Camera-type eye (tissue), 1 donor: ENCODE data around the genes GALT, FAM166B and CD72.

DNA sequence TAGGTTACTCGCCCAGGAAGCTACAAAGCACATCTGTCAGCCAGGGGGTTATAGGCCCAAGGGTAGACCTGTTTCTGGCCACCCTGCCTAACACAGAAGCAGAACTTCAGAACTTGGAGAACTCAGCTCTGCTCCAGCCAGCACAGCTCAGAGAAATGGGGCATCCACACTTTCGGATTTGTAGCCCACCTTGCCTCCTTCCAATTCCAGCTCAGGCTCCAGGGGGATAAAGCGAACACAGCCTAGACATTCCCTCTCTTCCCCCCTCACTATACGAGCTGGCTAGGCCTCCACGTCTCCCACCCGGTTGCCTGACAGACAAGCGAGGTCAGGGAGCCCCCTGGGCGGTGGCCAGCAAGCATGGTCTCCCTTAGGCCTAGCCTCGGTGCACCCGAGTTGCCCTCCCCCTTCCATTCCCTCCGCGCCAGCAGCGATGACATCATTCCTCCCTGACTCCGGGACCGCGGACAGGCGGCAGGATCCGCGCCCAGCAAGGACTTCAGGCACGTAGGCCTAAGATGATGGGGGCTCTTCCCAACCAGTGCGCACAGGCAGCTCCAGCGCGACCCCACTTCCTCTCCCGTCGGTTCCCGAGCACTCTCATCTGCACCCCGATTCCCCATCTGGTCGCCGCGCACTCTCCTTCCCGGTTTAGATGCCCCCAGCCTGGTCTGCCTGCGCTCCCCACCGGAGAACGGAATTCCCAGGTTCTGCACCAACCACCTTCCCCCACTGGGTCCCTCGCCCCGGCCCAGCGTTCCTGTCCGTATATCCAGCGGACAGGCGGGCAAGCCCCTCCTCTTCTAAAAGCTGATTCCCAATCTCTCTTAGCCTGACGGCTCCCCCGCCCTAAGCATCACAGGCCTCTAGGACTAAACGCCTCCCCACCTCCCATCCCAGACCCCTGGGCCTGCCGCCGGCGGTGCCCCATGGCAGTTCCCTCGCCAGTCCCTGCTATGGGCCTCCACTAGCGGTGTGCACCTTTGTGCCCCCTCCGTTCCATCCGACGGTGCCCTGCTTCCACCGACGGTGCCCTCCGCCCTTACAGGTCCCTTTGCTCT lies 1.1 kb downstream of the FAM219A start:
- RAMPAGE, long total RNA = no peak

DNA sequence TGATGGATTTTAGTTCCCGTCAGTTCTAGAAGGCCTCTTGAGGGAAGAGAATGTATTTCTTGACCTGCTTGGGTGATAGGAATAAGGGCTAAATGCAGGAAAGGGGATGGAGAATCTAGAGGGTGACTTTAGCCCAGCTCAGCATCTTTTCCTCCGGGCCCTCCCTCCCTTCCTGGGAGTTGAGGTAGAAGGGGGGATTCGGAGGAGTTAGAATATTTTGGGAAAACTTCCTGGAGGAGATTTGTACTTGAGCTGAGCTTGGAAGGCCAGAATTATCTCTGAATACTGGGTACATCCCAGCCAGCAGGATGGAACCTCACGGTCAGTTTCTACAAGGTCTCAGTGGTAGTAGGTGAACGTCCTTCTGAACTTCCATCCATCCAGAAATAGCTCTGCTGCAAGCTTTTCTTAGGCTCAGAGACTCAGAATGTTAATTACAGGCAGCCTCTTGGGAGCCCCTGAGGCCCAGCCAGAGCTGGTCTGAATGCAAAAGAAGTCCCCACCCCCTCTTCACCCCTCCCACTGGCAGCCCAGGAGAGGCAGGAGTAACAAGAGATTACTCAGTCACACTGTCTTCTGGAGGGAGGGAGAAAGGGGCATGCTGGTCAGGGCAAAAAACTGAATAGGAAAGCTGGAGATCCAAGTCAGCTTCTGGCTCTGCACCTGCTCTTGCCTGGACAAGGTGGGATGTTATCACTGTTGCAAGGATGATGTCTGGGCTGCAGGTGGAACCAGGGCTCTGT lies 9.3 kb downstream of the ENHO start:
- RAMPAGE, long total RNA = no peak

DNA sequence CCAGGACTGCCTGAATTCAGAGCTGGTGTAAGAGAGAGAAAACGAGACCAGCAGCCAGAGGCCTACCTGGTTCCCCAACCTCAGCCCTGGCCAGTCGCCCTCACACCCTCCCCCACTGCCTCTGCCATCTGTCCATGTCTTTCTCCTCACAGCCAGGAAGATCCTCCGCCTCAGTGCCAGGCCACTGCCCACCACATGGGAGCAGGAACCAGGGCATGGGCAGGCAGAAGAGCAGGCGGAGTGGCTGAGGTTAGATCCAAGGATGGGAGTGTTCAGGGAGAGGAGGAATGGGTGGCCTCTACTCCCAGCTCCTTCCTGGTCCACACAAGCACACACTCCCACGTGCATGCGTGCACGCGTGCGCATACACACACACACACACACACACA lies 18.3 kb downstream of the CNTFR start:
- RAMPAGE, long total RNA = no peak

DNA sequence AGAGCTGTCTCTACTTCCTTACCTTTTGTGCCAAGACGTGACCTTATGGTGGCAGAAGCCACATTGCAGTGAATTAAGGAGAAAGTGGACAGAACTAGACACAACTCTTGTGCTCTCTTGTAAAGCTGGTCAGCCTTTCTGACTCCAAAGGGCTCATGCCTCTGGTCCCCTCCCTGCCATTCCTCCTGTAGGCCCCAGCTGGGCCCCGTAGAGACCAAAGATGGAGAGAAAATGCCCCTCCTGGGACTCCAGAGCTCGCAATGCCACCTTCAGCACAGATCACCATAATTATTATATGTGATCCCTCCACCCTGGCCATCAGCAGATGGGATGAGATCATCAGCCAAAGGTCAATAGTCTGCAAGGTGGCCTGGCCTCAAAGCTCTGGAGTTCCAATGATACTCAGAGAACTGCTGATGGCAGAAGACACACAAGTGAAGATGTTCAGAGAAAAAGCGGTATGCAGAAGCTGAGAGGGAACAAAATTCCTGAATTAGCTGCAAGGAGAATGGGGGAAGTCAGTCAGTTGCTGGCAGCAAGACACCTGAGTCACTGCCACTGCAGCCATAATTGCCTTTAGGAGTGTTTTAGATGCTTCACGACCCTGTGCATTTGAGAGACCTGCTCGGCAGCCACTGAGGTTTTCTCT lies 5.0 kb downstream of the RPP25L start:
- RAMPAGE, long total RNA = no peak

- RAMPAGE, long total RNA = no peak
Measured at GRCh38 chr9:34629155-34629724, 374 bp upstream of the ARID3C start.

GRCh38 chr9:34646060-34647379 lies at the start of gene GALT:
TSS of gene GALT (plus strand) at chr9:34646675.
- RAMPAGE, long total RNA = start-site peak on the plus strand at chr9:34646620-34646684, 86 reads

GRCh38 chr9:34701108-34701769 lies 8.7 kb downstream of the CCL21 start:
- RAMPAGE, long total RNA = no peak

DNA sequence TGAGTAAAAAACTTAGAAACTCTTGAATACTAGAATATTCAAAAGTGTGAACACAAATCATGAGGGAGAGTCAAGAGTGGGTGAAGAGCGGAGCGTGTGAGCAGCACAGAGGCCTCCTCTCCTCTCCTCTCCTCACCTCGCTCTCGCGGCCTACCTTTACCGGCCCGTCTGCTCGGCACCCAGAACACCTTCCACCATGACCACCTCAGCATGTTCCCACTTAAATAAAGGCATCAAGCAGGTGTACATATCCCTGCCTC lies 21.3 kb upstream of the FAM205C start:
- RAMPAGE, long total RNA = no peak

DNA sequence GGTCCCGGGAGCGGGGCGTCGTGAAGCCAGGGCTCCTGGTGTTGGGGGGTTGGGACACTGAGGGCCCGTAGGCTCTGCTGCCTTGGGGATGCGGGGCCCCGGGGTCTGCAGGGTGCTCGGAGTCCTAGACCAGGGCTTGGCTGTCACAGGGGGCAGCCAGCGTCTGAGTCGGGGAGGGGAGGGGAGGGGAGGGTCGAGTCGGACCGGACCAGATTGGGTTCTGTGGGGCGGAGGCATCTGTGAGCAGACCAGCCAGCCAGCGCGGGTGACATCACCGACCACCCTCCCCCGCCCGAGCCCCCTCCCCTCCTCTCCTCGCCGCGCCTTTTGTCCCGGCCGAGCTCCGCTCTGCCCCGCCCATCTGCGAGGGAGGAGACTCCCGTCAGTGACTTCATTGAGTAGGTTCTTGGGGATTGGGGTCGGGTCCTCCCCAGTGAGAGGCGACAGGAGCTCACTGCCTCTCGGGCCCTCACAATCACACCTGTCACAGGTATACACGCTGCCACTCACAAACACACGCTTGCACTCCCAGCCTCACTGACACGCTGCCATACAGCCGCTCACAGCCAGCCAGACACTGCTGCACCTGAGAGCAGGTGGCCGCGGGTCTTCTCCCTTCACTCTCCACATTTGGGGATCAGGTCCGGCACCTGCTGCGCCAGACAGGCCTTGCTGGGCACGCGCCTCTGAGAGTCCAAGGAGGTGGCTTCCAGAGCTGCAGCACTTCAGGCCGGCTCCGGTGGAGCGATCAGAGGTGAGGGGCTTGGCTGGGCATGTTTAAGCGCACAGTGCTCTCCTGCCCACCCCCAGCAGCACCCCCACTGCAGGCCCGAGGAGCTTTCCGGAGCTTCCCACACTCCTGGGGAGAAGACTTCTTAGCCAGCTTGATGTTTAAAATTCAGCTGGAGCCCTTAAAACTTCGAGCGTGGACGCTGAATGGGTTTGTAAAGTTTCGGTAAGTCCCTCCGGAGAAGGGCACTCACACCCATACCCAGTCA lies 612 bp downstream of the DNAJB5 start:
- RAMPAGE, long total RNA = no peak

GRCh38 chr9:34991015-34992231 lies 1.9 kb downstream of the DNAJB5 start:
- RAMPAGE, long total RNA = no peak

- RAMPAGE, long total RNA = no peak
Measured at GRCh38 chr9:35026178-35026899, 15.7 kb upstream of the C9orf131 start.

- RAMPAGE, long total RNA = no peak
Measured at GRCh38 chr9:35070669-35071159, 1.7 kb downstream of the VCP start.

- RAMPAGE, long total RNA = no peak
Measured at GRCh38 chr9:35392992-35393630, 96.8 kb upstream of the RUSC2 start.

GRCh38 chr9:35406284-35407040 lies 83.4 kb upstream of the RUSC2 start:
- RAMPAGE, long total RNA = no peak

DNA sequence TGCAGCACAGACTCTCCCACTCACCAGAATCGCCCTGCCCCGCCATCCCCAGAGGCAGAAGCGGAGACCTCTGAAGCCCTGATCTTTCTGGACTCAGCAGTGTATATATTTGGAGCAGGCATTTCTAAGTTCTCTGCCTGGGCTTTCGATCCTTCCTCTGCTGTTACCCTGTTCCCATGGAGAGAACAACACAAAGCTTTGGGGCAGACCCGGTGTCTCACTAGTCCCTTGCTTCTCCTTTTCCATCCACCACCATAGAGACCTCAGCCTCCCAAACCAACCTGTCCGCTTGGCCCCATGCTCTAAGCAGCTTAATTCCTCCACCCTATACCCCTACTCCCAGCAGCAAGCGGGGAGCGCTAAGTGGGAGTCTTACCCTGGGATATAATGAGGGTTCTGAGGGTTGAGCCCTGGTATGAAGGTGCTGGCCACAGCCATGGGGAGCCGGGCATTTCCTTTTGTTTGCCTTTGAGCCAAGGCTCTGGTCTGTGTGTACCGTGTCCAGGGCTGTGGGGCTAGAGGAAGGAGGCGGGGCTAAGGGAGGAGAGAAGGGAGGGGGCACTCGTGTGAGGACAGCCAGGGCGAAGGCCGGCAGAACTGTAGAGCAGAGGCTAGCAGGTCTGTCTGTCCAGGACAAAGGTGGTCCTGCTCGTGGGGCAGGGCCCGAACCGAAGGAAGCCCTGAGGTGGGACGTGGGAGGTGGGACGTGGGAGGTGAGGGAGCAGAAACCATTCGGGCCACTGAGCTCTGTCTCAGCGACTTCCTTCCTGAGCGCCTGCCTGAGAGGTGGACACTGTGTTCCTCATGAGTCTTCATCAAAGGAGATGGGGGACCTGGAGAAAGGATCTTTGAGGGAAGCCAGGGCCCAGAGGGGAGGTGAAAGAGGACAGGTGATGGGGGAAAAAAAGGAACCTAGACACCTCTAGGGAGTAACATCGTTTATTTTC lies at the start of gene FAM166B:
TSS of gene FAM166B (minus strand) at position 488 of the 947 bp plus-strand sequence.
- RAMPAGE, long total RNA = no peak

GRCh38 chr9:35603917-35604103 lies 1.3 kb upstream of the TESK1 start:
- RAMPAGE, long total RNA = no peak

DNA sequence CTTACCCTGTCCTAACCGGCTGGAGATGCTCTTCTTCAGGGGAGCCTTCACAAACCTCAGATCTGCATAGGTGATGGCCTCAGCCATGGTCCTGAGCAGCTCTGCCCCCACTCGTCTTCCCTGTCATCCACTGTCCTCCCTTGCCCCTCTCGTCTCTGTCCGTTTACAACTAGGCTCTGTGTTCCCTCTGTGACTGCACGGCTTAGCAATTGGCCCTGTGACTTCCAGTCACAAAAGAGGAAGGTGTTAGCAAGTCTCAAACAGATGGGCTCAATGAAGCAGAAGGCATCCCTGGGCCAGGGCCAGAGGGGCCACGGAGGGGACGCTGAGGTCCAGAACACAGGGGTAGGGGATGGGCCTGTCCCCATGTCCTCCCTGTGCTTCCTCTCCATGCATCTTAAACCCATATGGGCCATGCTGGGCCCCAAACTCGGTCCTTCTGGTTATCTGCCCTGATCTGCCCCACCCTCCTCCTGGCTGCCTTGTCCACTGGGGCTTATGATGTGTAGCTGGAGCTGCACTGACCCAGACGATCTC lies at the start of gene CD72:
TSS of gene CD72 (minus strand) at position 197 of the 537 bp plus-strand sequence.
- RAMPAGE, long total RNA = start-site peak on the minus strand centred at position 172 of the sequence, 52 bp wide, 6 reads

DNA sequence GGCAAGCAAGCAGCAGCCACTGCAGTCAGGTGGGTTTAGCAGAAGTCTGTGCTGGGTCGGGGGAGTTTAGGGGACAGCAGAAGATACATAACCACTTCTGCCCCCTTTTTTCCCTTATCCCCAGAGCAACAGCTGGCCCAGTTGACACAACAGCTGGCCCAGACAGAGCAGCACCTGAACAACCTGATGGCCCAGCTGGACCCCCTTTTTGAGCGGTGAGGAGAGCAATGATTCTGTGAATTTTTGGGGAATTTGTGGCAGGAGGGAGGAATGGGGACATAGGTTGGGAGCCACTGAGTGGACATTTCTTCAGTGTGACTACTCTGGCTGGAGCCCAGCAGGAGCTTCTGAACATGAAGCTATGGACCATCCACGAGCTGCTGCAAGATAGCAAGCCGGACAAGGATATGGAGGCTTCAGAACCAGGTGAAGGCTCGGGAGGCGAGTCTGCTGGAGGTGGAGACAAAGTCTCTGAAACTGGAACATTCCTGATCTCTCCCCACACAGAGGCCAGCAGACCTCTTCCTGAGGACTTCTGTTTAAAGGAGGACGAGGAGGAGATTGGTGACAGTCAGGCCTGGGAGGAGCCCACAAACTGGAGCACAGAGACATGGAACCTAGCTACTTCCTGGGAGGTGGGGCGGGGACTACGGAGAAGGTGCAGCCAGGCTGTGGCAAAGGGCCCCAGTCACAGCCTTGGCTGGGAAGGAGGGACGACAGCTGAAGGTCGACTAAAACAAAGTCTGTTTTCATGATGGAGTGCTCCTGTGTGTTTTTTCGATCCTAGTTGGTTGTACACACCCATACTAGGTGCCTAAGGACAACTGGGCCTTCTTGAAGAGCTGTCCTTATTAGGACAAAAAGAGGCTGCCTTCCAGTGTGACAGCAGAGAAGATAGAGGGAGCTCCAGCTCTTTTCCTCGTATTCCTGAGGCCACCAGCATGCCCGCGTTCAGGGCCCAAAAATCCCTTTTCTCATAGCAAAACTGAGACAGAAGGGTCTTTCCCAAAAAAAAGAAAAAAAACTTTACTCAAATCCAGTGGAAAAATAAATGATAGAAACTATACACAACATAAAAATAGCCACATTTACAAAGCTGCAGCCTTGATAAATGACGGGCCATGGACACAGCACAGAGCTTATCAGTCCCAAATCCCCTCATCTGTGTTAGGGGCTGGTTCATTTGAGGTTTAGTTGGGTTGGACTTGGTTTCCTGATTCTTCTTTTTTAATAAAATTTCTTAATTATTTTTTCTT lies 2.8 kb downstream of the CCDC107 start:
- RAMPAGE, long total RNA = no peak

DNA sequence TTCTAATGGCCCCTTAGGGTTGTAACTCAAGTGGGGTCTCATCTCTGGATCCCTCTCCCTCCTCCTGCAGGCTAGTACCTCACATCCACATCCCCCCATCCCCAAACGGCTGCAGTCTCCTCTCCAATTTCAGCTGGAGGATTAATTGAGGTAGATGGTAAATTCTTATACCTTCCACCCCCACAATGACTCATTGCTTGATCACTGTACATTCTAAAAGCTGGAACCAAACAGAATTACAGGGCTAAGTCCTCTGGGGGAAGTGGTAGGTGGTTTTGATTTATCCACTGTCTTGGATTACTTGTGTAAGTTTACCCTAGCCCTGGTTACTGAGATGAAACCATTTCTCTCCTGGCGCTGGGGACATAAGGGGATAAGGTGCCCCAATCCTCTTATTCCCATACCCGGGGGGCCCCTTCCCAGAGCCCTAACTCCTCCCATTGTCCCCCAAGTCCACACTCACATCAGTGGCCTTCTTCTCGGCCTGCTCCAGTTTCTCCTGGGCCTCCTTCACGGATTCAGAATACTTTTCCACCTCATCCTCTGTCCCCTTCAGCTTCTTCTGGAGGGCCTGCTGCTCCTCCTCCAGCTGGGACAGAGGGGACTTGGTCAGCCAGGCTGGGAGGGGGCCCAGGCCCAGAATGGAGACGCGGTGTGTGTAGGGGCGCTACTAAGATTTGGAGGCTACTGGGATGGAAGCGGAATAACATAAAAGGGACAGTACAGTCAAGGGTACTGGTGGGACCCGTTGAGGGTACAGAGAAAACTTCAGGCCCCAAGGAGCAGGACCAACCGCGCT lies 843 bp downstream of the TPM2 start:
- RAMPAGE, long total RNA = start-site peak on the minus strand centred at position 518 of the sequence, 19 bp wide, 73 reads

- RAMPAGE, long total RNA = no peak
Measured at GRCh38 chr9:35691006-35691661, 1.4 kb upstream of the TPM2 start.